Heart (tissue), 3 donors: ENCODE data around the genes FAM200C, CCNG1 and HMMR.

GRCh38 chr5:159090446-159090674, 9.4 kb downstream of the EBF1 start:
- RAMPAGE, long total RNA, 2 experiments = no peak in any of the 2 experiments

GRCh38 chr5:159165828-159166621, 43.3 kb downstream of the RNF145 start:
- RAMPAGE, long total RNA, 2 experiments = no peak in any of the 2 experiments

- RAMPAGE, long total RNA, 2 experiments = no peak in any of the 2 experiments
These were observed 82.1 kb upstream of the IL12B start for GRCh38 chr5:159412415-159412783.

- RAMPAGE, long total RNA, 2 experiments = no peak in any of the 2 experiments
These were observed 89.8 kb upstream of the ADRA1B start for GRCh38 chr5:159826330-159826938.

DNA sequence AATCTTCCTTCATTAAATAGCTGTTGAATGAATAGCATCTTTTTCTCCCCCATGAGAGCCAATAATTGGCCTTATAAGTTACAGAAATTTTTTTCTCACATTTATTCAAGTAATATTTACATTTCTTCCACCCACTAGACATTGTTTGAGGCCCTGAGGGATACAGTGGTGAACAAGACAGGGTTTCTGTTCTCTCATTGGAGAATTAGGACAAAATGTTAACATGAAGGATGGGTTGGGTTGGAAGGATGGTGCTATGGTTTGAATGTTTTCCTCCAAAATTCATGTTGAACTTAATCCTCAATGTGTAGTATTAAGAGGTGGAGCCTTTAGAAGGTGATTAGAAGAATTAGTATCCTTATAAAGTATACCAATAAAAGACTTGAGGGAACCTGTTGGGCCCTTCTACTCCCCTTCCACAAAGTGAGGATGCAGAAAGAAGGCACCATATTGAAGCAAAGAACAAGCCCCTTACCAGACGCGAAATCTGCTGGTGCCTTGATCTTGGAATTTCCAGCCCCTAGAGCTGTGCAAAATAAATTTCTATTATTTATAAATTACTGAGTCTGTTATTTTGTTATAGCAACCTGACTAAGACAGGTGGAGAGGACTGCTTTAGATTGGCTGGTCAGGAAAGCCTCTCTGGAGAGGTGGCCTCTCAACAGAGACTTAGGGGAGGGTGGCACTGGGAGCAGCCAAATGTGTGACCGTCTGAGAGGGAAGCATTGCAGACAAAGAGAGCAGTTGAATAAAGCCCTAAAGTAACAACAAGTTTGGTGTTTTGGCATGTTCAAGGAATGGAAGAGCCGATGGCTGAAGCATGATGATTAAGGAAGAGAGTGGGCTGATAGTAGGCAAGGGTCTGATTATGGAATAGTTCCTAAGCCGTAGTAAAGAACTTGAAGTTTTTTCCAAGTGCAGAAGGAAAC, 9.1 kb downstream of the TTC1 start:
- RAMPAGE, long total RNA, 2 experiments = no peak in any of the 2 experiments

DNA sequence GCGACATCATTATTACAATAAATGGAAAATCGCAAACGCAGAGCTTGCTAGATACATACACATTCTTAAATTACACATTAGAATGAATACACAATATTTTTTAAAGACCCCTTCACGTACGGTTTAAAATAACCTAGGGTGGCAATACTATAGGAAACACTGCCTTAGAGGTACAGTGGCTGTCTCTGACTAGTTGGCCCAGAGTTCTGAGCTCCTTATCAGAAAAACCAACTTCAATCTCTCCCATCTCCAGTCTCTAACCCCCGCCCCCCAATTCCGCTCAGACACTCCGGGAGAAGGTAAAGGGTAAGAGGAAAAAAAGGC, 973 bp downstream of the CCNJL start:
- RAMPAGE, long total RNA, 2 experiments = no peak in any of the 2 experiments

DNA sequence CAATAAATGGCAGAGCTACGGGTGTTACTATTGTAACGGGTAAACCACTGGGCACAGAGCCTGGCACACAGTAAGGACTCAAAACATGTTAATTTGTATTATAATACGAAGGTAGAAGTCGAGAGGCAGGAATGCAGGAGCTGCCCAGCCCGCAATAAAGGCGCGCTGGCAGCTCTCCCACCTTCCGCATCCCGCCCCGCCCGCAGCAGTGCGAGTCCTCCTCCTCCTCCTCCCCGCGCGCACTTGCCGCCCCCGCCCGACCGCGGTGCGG, 259 bp downstream of the C1QTNF2 start:
- RAMPAGE, long total RNA, 2 experiments = no peak in any of the 2 experiments

GRCh38 chr5:160399665-160400503, at the start of gene FAM200C:
FAM200C (minus strand) TSS chr5:160400054.
- RAMPAGE, long total RNA, 2 experiments = start-site peak on the minus strand in 1 of 2 experiments, at chr5:160400028-160400059 at its widest, 70 to 118 reads per replicate

- RAMPAGE, long total RNA, 2 experiments = no peak in any of the 2 experiments
These were observed 45.9 kb downstream of the PTTG1 start for GRCh38 chr5:160467096-160468467.

DNA sequence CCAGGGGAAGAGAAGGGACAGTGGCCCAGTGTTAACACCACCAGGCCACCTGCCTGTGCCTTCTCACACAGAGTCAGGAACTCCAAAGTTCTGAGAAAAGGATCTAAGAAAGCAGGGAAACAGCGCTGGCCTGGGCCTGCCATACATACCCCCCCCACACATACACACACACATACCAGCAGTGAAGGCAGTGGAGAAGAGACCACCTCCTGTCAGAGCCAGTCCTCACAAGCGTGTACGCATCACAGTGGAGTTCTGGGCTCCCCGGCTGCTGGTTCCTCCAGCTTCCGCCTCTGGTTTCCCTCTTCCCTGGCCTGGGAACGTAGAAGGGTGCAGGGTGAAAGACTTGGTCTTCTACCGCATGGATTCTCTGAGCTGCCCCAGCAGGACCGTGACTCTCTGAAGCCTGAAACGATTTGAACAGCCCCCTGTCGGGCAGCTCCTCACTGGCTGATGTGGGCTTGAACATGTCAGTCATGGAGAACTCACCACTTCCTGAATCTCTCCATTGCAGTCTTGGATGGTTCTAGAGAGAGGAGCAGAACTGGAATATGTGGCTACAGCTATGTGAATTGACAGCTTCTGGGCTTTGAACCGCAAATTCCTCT, 84.2 kb downstream of the PTTG1 start:
- RAMPAGE, long total RNA, 2 experiments = no peak in any of the 2 experiments

GRCh38 chr5:160634778-160635374, 213.2 kb downstream of the PTTG1 start:
- RAMPAGE, long total RNA, 2 experiments = no peak in any of the 2 experiments

GRCh38 chr5:161637390-161637707, 48.2 kb upstream of the GABRA6 start:
- RAMPAGE, long total RNA, 2 experiments = no peak in any of the 2 experiments

GRCh38 chr5:162384378-162384638, 316.7 kb downstream of the GABRG2 start:
- RAMPAGE, long total RNA, 2 experiments = no peak in any of the 2 experiments

GRCh38 chr5:163396848-163397246, 40.5 kb upstream of the CCNG1 start:
- RAMPAGE, long total RNA, 2 experiments = no peak in any of the 2 experiments

DNA sequence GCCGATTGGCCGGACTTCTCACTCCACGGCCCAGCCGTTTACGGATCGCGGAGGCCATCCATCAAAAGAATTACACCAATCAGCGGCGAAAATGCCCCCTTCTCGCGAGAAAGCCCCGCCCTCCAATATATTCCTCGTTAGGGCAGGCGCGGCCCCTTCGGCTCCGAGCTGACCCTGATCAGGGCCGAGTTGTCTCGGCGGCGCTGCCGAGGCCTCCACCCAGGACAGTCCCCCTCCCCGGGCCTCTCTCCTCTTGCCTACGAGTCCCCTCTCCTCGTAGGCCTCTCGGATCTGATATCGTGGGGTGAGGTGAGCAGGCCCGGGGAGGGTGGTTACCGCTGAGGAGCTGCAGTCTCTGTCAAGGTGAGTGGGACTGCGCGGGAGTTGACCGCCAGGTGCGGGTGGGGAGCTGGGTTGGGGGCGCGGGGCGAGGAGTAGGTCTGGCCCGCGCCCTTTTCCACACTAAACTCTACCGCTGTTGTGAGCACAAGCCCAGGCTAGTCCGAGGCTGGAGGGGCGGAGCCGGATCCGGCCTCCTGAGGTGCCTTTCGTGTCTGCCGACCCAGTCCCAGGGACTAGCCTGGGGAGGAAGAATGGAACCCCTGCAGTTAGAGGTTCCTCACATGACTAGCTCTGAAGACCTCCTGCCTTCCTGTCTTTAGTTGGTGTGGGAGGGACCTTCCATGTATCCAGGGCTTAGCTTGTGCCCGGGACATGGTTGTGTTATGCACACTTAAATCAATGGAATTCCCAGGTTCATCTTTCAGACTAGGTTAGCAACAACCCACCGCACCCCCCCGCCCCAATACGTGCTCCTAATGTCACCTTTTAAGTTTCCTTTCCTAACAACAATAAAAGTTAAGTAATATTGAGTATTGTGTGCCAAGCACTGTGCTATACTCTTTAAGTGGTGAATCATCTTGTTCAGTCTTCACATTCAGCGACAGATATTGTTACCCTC, at the start of gene CCNG1:
TSS of gene CCNG1 (plus strand) at position 154 of the 961 bp plus-strand sequence.
- RAMPAGE, long total RNA, 2 experiments = start-site peak on the plus strand in 2 of 2 experiments, centred at positions 163 to 169 of the sequence, 31 to 499 reads per replicate

DNA sequence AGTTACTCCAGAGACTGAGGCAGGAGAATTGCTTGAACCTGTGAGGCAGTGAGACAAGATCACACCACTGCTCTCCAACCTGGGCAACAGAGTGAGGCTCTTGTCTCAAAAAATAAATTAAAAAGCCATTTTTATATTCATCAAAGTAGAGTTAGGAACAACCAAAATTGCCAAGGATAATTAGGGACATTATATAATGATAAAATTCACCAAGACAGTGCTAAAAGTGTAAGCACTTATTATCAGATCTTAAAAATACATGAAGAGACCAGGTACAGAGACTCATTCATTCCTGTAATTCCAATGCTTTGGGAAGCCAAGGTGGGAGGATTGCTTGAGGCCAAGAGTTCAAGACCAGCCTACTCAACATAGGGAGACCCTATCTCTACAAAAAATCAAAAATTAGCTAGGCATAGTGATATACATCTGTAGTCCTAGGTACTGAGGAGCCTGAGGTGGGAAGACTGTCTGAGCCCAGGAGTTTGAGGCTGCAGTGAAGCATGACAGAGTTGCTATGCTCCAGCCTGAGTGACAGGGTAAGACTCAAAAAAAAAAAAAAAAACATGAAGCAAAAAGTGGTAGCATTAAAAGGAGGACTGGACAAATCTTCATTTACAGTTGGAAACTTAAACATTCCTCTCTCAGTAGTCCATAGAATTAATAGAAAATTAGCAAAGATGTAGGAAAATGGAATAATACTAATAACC, 9.7 kb downstream of the CCNG1 start:
- RAMPAGE, long total RNA, 2 experiments = no peak in any of the 2 experiments

DNA sequence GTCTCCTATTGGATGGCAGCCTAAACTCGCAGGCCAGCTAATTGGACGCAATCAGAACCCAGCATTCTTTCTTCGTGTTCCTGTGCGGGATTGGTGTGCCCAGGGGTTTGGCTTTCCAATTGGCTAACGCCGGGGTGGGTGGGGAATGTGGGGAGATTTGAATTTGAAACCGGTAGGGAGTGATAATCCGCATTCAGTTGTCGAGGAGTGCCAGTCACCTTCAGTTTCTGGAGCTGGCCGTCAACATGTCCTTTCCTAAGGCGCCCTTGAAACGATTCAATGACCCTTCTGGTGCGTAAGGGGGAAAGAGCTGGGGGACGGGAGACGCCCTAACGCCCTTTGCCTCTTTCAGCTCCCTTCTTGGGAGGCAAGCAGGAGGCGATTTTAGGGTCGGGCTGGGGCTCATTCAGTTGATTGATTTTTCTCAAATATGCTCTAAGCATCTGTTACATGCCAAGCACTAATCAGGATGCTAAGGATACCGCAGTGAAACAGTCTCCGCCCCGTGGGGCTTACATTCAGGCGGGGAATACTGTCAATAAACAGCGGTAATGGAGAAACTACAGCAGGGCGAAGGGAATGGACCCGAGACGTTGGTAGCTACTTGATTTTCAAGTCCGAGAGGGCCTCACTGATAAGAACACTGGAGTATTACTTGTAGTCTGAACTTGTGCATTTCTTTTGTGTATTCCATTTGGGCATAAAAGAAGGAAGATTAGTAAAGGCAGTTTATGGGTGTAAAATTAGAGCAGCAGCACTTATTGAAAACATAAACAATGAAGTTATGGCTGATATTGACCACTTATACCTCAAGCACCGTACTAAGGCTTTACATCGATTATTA, at the start of gene HMMR:
TSS of gene HMMR (plus strand) at position 185 of the 844 bp plus-strand sequence.
- RAMPAGE, long total RNA, 2 experiments = start-site peak on the plus strand in 2 of 2 experiments, centred at position 202 of the sequence, 8 to 79 reads per replicate

GRCh38 chr5:163502470-163502867, 3.0 kb upstream of the MAT2B start:
- RAMPAGE, long total RNA, 2 experiments = no peak in any of the 2 experiments

GRCh38 chr5:166073938-166074299, 904.9 kb upstream of the TENM2 start:
- RAMPAGE, long total RNA, 2 experiments = no peak in any of the 2 experiments

DNA sequence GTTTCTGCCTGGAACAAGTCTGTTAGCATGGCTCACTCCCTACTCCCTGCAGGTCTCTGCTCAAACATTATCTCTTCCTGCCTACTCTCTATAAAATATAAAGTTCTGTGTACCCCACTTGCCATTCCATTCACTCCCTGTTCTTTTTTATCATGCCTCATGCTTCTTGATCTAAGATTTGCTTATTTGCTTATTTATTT, 337.0 kb downstream of the TENM2 start:
- RAMPAGE, long total RNA, 2 experiments = no peak in any of the 2 experiments